ENCODE data around the genes KRTAP5-2, SYT8 and TH.

DNA sequence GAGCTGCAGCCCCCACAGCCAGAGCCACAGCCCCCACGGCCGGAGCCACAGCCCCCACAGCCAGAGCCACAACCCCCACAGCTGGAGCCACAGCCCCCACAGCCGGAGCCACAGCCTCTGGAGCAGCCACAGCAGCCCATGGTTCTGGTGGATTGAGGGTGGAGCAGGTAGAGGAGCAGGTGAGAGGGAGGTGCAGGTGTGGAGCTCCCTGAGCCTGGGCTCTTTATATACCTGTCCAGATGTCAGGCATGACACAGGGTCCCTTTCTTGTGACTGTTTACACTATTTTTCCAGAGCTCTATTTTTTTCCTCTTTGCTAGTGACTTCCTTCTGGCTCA is at the start of gene KRTAP5-2:
TSS of gene KRTAP5-2 (minus strand) at position 184 of the 338 bp plus-strand sequence.
- PRO-cap, result no peak

- PRO-cap, result no peak
Measured at GRCh38 chr11:1661363-1661770, 31.8 kb downstream of the KRTAP5-5 start.

- PRO-cap, result no peak
Measured at GRCh38 chr11:1672005-1672385, 25.0 kb upstream of the KRTAP5-6 start.

DNA sequence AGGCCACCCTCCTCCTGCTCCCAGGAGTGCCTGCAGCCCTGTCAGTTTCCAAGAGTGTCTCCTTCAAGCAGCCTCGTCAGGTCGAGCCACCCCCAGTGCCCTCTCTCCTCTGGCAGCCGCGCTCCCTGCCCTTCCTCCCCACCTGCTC is 11.5 kb upstream of the KRTAP5-6 start:
- PRO-cap, result no peak

DNA sequence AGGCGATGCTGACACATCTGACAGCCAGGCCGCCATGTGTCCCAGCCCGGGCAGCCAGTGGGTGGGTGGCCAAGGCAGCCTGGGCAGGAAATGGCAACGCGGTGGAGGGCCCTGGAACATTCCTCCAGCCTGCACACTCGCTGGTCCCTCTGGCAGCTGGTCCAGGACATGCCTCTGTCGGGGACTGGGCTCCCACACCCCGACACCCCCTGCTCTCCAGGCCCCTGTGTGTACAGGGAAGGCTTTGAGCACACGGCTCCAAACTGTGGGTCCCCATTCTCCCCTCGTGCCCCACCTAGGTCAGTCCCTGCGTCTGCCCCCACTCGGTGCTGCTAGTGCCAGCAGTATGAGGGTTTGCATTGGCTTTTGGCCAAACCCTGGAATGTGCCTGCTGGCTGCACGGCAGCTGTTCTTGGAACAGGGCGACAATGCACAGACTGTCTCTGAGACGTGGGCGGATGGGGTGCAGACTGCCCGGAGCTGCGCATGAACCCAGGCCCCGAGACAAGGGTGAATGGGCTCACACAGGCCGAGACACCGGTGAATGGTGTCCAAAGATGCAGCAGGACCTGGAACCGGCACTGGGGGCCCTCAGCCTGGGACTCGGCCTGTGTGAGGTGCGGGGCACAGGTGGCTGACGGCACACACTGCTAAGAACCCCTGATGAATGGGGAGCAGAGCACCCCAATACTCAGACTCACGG is 7.6 kb upstream of the SYT8 start:
- PRO-cap, result no peak

DNA sequence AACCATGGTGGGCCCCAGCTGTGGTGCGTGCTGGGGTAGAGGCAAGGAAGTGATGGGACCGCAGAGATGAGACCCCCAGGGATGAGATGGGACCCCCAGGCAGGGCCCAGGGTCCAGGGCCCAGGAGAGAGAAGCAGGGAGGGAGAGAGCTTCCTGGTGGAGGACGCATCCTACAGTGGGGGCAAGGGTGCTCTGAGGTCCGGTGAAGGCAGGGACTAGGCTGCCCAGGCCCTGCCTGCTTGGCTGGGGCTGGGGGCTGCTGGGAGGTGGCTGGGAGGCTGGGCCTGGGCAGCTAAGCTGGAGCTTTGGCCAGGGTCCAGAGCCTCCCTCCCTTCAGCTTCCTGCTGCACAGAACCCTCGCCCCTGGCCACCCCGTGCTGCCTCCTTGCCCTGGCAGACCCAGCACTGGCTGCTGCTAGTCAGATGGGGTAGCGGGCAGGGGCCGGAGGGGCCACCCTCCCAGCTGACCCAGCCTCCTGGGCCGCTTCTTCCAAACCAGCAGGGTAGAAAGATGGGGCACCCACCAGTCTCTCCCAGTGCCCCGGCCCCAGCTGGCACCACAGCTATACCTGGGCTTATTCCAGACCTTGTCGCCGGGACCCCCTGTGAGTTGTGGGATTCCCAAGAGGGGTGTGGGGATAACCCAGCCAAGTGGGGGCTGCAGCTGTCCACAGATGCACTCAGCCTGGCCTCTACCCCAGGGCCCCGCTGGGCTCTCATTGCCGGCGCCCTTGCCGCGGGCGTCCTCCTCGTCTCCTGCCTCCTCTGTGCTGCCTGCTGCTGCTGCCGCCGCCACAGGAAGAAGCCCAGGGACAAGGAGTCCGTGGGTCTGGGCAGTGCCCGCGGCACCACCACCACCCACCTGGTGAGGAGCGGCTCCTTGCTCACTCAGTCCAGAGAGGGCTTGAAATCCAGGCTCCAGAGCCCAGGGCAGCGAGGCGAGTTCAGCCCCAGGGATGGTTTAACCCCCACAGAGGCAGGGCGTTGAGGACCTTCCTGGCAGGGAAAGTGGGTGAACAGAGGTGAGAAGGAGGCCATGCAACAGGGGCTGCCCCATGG is at the start of gene SYT8:
TSS of gene SYT8 (plus strand) at position 396 of the 1,059 bp plus-strand sequence.
- PRO-cap, result no peak

DNA sequence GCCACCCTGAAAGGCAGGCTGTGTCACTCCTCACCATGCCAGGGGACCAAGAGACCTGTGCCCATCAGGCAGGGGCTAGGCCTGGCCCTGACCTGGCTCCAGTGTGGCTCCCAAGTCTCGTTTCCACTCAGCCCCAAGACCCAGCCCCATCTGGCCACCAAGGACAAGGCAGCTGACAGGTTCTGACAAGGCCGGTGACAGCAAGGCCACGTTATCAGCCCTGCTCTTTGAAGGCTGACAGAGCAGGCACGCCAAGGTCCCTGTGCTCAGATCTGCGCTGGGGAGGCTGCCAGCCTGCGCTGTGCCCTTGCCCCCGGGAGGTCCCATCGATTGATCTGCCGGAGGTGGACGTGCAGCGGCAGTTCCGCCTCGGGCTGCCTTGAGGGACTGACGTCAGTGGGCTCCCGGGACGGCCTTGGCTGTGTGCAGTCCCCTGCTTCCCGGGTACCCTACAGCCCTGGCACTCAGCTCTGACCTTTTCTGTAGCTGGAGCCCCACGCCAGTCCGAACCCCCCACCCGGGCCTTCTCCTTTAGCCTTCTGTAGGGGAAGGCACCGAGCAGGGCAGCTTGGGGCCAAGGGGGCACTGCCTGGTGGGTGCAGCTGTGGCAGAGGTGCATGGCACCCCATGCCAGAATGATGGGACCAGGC is 3.8 kb downstream of the TNNI2 start:
- PRO-cap, result no peak

DNA sequence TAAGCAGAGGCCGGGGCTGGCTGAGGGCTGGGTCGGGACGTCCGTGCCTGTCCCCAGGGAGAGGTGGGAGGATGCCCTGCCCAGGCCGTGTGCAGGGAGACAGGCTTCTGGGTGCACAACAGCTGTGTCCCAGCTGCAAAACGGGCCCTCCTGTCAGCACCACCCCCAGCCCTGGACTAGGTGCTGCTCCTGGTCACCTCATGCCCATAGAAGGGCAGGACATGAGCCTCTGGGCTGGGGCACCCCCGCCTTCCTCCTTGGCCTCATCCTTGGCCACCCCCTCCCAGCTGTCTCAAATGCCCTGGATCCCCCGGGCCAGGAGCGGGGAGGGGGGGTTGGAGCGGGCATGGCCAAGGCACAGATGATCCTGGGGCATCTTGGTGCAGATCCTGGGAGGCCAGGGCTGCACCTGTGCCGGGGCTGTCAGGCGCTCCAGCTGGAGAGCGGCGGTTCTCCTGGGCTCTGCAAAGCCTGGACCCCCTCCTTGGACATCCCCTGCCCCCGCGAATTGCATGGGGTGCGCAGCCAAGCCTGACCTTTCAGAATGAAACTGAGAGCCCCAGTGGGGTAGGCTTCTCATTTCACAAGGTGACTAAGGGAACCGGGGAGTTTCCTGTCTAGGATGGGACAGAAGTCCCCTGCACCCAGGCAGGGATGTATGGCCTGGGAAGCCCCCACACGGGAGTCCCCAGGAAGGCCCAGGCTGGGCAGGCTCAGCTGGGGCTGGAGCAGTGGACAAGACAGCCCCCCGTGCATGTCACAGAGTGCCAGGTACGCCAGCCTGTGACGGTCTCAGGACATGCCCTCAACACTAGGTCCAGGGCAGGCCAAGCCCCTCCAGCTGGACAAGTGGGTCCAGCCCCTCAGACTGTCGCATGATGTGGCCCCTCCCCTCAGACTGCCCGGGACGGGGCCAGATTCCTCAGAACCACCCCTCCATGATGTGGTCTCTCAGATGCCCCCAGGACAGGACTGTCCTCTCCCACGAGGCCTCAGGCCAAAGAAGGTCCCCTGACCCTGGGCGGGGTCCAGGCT is 2.0 kb downstream of the LSP1 start:
- PRO-cap, result no peak

DNA sequence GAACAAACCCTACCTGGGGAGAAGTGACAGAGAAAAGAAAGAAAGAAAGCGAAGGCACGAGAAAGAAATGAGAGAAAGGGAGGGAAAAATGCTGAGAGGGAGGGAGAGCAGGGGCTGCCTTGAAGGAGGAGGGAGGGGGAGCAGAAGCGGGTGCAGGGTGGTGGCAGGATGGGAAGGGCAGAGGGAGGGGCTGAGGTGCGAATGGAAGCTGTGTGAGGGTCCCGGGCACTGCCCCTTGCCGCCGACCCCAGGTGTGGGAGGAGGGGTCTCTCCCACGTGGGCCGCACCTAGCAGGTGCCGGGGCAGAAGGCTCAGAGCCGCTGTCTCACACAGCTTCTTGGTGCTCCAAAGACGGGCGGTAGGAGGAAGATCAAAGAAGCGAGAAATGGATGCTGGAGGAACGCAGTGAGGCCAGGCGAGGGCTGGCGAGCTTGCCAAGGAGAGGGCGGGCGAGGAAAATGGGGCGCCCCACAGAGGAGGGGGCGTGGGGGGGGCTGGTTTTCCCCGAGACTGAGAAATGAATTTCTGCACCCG is 16.5 kb downstream of the LSP1 start:
- PRO-cap, result no peak

- PRO-cap, result no peak
Measured at GRCh38 chr11:1920323-1921622, 1.3 kb downstream of the TNNT3 start.

GRCh38 chr11:1925567-1925816 is 6.0 kb downstream of the TNNT3 start:
- PRO-cap, result no peak

DNA sequence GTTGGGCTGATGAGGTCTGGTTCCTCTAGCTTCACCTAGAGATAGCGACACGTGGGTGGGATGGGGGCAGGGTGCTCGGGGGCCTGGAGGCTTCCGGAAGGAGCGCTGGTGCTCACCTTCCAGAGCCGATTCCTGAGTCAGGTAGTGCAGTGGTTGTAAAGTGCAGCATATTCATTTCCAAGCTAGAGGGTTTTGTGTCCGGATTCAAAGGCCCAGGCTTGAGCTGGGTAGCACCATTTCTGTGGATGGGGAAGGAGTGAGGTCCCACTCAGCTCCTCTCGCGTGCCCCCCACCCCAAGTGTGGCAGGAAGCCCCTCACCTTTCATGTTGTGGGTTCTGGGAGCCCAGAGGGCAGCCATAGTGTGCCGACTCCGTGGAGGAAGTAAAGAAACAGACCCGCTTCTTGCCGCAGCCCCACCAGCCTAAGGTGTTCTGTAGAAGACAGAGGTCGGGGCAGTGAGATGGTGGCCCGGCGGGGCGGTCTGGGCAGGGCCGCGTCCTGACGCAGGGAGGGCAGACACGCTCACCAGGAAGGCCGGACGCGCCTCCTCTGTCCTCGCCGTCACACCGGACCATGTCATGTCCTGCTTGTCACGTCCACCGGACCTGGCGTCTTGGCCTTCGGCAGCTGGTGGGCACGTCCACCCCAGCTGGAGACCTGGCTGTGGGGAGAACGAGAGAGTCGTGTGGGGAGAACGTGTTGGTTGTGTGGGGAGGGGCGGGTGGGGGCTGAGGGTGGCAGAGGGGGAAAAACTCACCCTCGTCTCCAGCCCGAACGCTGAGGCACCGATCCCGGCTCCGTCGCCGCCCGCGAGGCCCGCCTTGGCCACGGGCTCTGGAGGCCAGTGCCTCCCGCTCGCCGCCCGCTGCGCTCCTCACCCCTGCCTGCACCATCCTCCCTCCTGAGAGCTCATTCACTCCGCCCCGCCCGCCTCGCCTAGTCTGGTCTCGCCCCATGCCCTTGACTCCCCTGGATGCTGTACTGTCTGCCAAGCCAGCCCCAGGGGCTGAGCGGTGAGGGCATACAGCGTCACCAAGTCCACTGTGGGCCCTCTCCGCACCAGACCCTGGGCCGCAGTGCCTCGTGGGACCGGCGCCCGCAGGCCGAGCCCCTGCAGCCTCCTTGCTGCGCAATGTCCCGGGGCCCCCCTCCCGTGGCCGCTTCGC is 49.0 kb downstream of the MRPL23 start:
- PRO-cap, result no peak

DNA sequence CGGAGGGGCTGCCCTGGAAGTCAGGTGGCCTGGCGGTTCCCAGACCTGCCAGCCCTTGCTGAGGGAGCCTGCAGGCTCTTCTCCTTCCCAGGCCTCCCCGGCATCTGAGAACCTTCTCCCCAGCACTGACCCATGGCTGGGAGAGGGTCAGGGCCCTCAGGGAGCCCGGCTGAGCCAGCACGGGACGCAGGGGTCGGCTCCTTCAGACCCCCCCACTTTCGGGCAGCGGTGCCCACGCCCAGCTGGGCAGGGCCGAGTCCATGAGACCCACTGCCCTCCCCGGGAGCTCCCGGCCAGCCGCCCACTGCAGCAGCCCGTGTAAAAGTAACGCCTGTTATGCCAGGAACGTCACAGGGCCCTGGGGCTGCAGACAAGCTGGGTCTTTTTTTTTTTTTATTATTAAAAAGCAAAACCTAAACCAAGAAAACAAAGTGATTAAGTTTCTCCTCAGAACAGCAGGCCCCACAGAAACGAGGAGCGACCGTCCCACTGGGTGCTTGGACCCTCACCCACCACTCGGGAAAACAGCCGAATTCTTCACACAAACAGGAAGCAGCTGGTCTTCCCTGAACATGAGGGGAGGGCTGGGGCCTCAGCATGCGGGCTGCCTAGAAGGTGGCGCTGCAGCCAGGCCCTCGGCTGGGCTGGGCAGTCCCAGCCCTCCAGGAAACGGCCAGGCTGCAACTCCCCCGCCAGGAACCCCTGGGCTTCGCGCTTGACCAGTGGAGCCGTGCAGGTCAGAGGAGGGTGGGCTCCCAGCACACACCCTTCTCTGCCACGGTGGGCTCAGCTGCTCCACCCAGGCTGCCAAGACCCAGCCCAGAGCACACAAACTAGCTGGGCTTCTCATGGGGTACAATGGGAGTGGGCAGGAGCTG is 29.9 kb downstream of the IGF2 start:
- PRO-cap, result no peak

GRCh38 chr11:2131106-2131515 is 8.1 kb downstream of the IGF2 start:
- PRO-cap, result no peak

DNA sequence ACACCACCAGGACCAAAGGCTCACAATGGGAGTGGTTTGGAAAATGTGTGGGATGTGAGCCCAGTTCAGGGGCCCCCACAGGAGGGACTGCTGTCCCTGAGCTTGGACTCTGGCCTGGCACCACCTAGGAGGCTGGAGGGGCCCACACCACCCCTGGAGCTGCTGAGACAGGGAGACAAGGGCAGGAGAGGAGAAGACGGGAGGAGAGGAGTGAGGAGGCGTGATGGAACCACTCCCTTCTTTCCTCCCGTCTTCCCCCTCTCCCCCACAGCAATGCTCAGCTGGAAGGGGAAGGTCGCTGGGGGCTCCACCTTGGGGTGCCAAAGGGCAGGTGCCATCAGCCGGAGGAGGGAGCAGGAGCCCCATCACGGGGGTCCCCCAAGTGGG is 5.2 kb downstream of the IGF2 start:
- PRO-cap, result no peak

DNA sequence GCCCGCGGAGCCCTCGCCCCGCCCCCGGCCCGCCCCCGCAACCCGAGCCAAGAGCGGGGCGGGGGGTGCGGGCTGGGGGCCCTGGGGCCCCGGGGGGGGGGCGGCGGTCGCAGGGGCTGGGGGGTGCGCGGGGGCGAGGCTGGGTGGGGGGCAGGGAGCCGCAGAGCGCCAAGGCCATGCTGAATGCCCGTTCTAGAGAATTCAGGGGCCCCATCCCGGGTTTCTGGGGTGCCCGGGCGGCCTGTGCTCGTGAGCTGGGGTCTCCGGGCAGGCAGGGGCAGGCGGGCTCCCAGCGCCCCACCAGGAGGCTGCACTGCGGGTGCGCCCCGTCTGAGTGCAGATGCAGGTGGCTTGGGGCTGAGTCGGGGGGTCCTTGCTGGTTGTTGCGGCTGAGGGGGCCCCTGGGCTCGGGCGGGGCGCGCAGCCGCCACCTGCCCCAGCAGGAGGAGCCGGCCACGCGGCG is 328 bp upstream of the IGF2 start:
- PRO-cap, result no peak

DNA sequence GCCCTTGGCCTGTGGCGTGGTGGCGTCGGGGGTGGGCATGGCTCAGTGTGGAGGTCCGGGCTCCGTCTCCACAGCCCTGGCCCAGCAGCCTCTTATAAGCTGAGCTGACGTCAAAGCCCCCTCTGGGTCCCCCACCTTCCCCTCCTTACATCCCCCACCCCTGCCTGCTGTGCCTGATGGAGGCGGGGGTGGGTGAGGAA is at the start of gene TH:
TSS of gene TH (minus strand) at position 68 of the 200 bp plus-strand sequence.
- PRO-cap, result no peak

DNA sequence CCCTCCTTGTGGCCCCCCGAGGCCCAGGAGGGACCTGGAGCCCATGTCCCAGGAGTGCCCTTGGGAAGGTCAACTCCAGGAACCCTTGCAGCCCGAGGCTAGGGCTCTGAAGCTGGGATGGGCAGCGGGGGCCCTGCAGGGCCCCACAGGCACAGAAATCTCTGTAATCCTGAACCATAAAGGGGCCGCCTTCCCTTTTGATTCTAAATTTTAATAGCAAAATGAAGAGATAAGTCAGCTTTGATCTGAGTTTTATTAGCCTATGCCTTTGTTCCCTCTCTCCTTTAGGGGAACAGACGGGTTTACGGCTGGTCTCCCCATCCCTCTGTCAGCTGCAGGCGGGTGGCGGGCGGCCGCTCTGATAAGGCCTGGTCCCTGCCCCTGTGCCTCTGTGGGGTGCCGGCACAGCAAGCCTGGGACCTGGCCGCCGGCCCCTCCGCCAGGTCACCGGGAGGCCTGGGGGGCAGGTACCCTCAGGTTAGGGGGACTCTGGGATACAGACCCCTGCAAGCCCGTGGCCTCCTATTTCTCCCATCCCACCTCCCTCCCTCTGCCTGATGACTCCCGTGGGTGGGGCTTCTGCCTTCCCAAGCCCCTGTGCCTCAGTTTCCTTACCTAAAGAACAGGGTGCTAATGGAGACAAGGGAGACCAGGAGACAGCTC is 31.7 kb upstream of the TH start:
- PRO-cap, result no peak

DNA sequence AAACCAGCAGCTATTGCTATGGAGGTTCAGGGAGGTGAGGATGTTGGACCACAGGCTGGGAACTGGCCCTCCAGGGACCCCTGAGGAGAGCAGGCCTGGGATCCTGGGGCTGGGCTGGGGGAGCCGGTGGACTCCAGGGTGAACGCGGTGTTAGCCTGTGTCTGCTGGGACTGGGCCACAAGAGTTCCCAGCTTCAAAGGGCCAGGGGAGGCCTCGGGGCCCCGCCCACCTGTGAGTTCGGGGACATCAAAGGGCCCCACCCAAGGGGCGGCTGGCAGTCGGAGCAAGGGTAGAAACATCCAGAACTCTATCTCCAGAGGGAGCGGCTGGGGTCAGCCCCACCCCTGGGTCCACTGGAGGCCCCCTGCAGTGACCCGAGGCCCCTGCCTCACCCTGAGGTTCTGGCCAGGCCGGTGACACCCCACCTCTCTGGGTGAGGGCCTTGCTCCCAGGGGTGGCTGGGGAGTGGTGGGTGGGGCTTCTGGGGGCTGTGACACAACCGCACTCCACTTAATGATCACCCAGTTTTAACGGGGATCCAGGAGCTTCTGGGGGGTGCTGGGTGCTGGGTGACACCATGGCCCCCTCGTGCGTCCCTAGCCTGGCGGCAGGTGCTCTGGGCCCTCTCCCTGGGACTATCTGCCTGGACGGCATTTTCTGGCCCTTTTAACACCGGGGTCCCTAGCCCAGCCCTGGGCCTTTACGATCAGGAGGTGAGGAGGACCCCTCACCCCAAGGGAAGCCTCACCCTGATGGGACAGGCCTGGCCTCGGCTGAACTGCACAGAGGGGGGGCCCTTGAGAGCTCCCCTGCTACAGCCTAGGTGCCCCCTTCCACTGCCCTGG is 32.4 kb upstream of the TH start:
- PRO-cap, result no peak

GRCh38 chr11:2208738-2209157 is 37.1 kb upstream of the TH start:
- PRO-cap, result no peak